Anterior vena cava (tissue), 1 donor: ENCODE results near the genes OR9A4 and CLCN1.

DNA sequence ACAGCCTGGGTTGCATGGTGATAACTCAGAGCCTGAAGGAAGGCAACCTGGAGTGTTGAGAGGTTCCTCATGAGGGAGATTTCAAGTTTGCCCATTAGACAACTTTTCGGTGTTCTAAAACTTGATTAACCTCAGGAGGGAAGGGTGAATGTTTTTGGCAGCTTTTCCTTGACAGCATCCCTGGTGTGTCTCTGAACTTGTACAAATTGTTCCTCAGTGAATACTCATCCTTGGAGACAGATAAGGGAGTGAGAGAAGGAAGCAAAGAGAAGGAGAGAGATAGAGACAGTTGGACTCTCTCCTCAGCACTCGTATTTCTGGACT is at the start of gene OR9A4:
Gene OR9A4, plus strand, starts transcription at position 251 of the 324 bp plus-strand sequence.
- PRO-cap = no peak

DNA sequence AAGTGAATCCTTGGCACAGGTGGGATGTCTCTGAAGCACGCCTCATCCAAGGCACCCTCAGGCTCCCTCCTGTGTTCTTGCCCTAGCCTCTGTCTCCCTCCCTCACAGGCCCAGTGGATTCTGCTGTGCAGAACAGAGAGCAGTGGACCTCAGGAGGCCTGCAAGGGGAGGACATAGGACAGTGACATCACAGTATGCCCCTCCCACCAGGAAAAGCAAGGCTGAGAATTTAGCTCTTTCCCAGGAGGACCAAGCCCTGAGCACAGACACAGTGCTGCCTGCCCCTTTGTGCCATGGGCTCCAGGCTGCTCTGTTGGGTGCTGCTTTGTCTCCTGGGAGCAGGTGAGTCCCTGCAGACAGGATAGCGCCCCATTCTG is 62.9 kb upstream of the PRSS58 start:
- PRO-cap = no peak

DNA sequence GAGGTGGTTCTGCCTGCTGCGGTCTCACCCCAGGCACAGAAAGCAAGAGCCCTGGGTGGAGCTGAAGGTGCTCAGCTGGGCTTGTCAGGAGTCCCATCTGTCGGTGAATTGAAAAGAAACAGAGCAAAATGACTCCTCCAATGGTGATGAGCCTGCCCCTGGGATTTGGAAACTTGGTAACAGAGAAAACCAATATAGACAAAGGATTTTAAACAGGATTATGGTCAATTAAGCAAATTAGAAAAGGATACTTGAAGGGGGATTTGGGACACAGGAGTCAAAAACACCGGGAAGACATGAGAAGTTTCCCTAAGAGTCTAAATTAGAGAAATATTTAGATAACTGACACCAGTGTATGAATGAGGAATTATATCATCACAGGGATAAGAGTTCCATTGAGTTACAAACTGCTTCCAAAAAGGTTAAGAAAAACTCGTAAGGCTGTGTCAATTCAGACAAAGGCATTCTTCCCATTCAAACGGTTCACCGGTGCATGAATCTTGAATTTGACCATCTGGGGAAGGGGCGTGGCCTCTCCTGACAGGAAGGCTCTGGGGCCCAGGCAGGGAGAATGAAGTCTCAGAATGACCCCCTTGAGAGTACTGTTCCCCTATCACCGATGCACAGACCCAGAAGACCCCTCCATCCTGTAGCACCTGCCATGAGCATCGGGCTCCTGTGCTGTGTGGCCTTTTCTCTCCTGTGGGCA is 70.0 kb upstream of the PRSS58 start:
- PRO-cap = no peak

DNA sequence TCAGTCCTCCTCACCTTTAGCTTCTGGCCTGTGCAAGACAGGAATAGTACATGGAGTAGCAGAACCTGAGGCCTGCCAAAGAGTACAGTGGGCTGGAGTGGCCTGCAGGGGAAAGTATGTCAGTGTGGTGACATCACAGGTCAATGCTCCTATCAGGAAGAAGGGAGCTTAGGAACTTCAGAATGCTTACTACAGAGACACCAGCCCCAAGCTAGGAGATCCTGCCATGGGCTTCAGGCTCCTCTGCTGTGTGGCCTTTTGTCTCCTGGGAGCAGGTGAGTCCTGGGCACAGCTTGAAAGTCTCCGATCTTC is 133.8 kb upstream of the PRSS58 start:
- PRO-cap = no peak

DNA sequence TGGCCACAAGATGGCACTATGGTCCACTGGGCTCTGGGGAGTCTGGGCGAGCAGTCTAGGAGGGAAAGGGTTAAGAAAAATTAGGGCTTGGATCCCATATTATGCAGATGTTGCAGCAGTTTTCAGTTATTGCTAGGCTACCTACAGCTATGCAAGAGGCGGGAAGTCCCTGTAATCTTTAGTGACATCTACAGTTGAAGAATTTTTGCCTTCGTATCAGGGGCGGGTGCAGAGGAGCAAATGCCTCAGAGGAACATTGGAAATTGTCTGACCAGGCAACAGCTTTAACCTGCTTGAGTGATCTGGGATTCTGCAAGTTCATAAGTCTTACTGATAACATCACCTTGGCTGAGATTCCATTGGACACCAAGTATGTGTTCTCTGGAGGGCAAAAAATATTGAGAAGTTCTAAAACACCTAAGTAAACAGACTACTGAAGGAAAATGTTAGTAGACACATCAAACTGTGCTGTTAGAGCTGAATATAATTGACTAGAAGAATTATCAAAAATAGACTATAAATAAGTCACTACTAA is 238.9 kb upstream of the PRSS58 start:
- PRO-cap = no peak

- PRO-cap = no peak
Observed at GRCh38 chr7:142563464-142563965, 185.8 kb upstream of the PRSS1 start.

DNA sequence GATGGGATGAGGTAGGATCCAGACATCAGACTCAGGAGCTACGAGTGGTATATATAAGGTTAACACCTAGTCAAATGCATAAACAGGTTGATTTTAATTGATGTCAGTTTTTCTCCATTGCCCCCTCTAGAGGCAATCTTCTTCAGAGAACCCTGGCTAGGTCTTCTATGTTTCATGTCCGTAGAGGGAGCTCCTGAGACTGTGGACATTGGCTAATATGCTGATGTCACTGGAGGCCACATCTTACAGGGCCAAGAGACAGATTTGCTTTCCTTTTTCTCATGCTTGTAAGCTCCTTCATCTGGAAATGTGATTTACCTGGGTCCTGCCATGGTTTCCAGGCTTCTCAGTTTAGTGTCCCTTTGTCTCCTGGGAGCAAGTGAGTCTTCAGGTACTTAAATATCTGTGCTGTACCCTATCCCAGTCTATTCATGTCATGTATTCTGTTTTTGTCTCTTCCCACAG is 161.6 kb upstream of the PRSS1 start:
- PRO-cap = no peak

GRCh38 chr7:142709813-142710341 is 39.4 kb upstream of the PRSS1 start:
- PRO-cap = no peak

- PRO-cap = no peak
Observed at GRCh38 chr7:142733174-142733624, 16.1 kb upstream of the PRSS1 start.

DNA sequence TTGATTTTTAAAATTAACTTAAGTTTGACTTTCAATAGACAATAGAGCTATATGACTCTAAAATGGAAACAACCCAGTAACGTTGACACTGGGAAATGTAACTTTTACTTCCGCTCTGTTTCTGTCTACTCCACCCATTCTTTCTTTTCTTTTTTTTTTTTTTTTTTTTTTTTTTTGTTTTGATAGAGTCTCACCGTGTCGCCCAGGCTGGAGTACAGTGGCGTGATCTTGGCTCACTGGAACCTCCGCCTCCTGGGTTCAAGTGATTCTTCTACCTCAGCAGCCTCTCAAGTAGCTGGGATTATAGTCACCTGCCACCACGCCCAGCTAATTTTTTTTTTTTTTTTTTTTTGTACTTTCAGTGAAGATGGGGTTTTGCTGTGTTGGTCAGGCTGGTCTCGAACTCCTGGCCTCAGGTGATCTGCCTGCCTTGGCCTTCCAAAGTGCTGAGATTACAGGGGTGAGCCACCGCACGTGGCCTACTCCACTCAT is 14.0 kb downstream of the PRSS2 start:
- PRO-cap = no peak

GRCh38 chr7:142787851-142788102 is 17.0 kb downstream of the PRSS2 start:
- PRO-cap = no peak

- PRO-cap = no peak
Observed at GRCh38 chr7:142788103-142789293, 17.7 kb downstream of the PRSS2 start.

GRCh38 chr7:142797897-142798245 is 27.1 kb downstream of the PRSS2 start:
- PRO-cap = no peak

DNA sequence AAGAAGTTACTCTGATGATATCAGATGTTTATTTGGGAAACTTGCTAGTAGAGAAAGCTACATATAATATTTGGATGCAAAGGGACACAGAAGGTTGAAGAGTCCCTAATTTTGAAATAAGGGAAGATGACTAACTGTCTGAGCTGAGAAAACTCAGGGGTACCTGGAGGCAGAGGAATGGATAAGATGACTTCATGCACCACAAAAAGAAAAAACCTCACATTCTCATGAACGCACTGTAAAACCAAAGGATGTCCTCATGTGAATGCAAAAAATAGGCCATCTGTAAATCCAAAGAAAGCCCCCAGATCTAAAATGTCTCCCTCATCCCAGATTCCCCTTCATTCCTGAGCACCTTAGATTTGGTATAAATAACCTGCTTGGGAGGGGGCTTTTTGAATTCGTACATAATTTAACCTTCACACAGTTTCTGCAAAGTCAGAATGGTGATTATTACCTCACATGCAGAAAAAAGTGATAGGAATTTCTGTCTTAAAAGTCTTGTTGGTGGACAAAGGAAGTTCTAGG is 29.4 kb downstream of the PRSS2 start:
- PRO-cap = no peak

- PRO-cap = no peak
Observed at GRCh38 chr7:142804455-142805481, 34.0 kb downstream of the PRSS2 start.

GRCh38 chr7:143171663-143172188 is 11.5 kb upstream of the TAS2R39 start:
- PRO-cap = no peak

DNA sequence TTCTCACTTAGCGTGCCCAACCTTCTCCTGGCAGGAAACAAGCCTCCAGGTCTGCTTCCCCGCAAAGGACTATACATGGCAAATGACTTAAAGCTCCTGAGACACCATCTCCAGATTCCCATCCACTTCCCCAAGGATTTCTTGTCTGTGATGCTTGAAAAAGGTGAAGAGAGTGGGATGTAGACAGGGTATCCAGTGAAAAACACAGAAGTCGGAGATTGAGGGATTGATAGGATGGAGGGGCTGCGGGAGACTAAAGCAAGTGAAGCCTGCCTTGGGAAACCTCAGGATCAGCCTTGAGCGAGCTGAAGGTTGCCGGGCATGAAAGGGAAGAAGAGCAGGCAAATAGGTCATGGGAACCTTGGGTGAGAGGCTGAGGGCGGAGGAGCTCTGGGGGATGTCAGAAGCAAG is 1.3 kb downstream of the GSTK1 start:
- PRO-cap = no peak

- PRO-cap = no peak
Observed at GRCh38 chr7:143283215-143283880, 1.4 kb upstream of the TMEM139 start.

GRCh38 chr7:143316007-143316215 is at the start of gene CLCN1:
TSS of gene CLCN1 (plus strand) at chr7:143316111.
- PRO-cap = no peak

DNA sequence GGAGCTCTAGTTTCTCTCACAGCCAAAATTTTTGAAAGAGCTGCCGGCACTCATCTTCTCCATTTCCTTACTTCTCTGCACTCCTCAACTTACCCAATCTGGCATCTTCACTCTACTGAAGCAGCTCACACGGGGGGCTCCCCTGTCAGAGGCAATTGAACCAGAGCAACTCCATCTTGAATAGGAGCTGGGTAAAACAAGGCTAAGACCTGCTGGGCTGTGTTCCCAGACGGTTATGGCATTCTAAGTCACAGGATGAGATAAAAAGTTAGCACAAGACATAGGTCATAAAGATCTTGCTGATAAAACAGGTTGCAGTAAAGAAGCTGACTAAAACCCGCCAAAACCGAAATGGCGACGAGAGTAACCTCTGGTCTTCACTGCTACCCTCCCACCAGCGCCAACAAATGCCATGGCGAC is 7.7 kb upstream of the FAM131B start:
- PRO-cap = no peak